ENCODE measurements around the genes STRAP and RERGL.

- RRBS: no CpG with 5 or more reads among the region's 6 CpGs
Observed at GRCh38 chr12:15215204-15215744, 5.9 kb downstream of the RERG start.

- RRBS: no CpG with 5 or more reads among the region's 8 CpGs
Observed at GRCh38 chr12:15527065-15527870, 205.0 kb downstream of the PTPRO start.

- RRBS: no CpG with 5 or more reads among the region's 4 CpGs
Observed at GRCh38 chr12:15534221-15534799, 212.0 kb downstream of the PTPRO start.

DNA sequence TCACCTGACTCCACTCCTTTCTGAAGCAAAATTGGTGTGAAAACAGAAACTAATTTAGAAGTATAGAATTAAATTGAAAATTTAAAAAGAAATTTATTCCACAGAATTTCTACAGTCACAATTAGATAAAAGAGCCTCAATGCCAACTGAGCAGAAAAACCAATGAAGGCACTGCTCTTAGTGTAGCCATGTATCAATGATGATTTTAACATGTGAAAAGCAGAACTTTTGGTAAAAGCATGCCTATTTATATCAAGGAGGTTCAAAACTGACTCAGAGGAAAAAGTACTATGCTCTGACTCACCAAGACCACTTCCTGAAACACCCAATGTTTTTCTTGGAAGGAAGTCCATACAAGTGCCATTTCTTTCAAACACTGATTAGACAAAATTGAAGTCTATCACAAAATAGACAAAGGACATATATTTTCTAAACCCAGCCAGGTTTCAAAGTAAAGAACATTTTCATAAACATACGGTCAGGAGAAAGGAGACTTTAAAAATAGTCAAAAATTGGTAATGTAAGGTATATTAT, 88.7 kb downstream of the EPS8 start:
- RRBS: no CpG with 5 or more reads among the region's 1 CpG

DNA sequence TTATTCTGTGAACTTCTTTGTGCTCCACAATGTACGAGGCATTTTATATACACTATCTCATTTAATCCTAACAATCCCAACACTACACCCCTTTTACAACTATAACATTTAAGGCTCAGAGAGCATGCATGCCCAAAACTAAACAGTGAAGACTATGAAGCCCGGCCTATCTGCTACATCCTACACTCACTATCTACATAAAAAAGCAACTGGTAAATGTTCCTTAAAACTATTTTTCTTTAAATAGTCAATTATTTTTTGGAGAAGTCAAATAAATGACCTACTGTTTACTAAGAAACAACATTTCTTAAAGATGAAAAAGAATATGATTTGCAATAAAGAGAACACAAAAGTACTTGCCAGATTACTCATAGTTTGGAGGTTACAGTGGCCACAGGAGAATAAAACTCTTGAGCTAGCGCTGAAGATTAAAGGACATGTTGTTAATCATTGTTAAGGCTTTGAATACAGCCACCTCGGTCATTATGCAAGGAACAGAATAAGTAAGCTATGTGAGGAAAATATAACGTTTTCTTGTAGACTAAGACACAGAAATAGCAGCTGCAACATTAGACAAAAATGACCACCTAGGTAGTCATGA, 56.7 kb downstream of the EPS8 start:
- RRBS: no CpG with 5 or more reads among the region's 5 CpGs

DNA sequence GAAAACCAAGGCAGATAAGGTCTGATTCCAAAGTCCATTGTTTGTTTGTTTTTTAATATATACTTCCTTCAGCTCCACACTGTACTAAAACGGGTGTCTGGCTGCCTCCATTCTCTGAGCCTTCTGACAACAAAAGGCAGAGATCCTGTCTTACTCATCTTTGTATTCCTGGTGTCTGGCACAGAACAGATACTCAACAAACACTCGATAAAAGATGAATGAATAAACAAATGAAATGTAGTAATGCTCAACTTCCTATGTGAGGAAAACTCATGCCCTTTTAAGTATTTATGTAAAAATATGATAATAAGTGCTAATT, 8.6 kb downstream of the EPS8 start:
- RRBS: no CpG with 5 or more reads among the region's 2 CpGs

DNA sequence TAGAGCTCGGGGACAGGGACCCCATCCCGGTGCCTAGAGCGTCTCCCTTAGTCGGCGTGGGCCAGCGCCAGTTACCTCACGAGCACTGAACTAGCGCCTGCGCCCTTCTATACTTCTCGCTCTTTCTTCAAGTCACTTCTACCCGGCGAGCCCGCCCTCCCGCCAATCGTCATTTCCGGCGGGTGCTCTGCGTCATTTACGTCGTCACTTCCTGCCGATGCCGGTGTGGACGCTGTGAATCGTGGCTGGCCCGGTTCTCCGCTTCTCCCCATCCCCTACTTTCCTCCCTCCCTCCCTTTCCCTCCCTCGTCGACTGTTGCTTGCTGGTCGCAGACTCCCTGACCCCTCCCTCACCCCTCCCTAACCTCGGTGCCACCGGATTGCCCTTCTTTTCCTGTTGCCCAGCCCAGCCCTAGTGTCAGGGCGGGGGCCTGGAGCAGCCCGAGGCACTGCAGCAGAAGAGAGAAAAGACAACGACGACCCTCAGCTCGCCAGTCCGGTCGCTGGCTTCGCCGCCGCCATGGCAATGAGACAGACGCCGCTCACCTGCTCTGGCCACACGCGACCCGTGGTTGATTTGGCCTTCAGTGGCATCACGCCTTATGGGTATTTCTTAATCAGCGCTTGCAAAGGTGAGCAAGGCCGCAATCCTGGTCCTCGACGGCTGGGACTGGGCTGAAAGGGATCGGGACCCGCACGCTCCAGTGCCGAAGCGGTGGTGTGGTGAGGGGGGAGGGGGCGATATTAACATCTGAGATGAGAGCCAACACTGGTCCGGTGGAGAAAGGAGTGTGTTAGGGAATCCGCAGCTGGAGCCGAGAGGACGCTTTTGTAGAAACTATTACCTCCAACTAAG, at the start of gene STRAP:
Gene STRAP (plus strand): TSS at position 200 of the 856 bp plus-strand sequence.
- RRBS: 0% methylated on average over 2 of the region's 61 CpGs

- RRBS: no CpG with 5 or more reads among the region's 5 CpGs
Observed at GRCh38 chr12:16013282-16014087, 102.4 kb downstream of the DERA start.

DNA sequence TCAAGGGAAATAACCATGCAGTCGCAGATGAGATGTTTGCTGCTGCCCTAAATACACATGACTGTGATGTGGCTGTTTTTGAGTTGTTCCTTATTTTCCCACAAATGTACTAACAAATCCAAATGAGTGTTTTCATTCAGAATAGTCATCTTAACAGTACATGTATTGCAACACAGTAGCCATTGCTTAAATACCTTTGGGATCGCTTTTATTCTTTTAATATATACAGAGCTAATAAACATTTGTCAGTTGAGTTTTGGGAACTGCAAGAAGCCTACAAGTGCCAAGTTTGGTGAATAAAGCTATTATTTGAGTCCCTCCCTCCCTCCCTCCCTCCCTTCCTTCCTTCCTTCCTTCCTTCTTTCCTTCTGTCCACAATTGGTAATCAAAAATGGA, 101.5 kb downstream of the SLC15A5 start:
- RRBS: no CpG with 5 or more reads among the region's 2 CpGs

- RRBS: no CpG with 5 or more reads among the region's 5 CpGs
Observed at GRCh38 chr12:16361071-16361578, 13.7 kb downstream of the MGST1 start.

GRCh38 chr12:16606210-16607306, 596 bp upstream of the LMO3 start:
- RRBS: 0% methylated on average over 2 of the region's 32 CpGs

- RRBS: no CpG with 5 or more reads among the region's 8 CpGs
Observed at GRCh38 chr12:16609936-16610894, 4.3 kb upstream of the LMO3 start.

GRCh38 chr12:18089882-18090346, at the start of gene RERGL:
Gene RERGL (minus strand): TSS chr12:18090193.
- RRBS: no CpG with 5 or more reads among the region's 2 CpGs

DNA sequence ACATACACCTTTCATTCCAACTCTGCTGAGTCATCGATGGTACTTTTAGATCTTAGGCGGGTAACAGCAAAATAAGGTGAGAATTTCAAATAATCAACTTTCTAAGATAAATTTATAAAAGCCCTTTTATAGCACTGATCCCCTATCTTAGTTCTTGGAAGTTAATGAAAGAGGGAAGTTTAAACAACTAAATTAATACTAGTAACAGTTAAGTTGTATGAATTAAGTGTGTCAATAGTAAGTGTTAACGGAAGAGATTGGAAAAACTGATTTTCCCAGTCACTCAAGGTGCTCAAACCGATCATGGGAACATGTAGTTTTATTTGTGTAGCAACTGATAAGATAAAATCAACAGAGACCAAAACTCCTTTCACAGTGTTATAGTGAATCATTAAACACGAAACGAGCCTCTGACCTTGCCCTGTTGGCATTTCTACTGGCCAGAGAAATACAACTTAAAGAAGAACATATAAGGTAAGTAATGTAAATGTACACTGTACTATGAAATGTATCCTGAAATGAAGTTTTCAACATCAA, 18.7 kb upstream of the PIK3C2G start:
- RRBS: no CpG with 5 or more reads among the region's 6 CpGs

DNA sequence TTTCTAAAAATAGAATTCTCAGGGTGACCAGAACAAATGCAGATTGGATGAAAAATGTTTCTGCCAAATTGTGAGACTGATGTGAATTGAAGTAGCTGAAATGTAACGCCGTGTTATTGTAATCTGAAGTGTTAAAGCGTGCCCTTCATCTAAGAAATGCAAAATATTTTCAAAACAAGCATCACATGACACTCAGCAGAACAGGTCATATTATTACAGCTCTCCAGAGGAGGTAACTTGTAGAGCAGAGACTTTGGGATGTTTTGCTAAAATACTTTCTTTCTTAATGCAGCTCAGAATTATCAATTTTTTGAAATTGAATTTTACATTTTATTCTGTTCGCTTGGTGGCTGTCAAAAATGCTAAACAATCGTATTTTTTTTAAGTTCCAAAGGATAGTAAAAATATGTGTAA, 89.9 kb upstream of the PLEKHA5 start:
- RRBS: no CpG with 5 or more reads among the region's 5 CpGs

GRCh38 chr12:19130442-19131537, 1.3 kb downstream of the PLEKHA5 start:
- RRBS: 1% methylated on average over 14 of the region's 46 CpGs

- RRBS: no CpG with 5 or more reads among the region's 2 CpGs
Observed at GRCh38 chr12:19150193-19151332, 21.0 kb downstream of the PLEKHA5 start.

DNA sequence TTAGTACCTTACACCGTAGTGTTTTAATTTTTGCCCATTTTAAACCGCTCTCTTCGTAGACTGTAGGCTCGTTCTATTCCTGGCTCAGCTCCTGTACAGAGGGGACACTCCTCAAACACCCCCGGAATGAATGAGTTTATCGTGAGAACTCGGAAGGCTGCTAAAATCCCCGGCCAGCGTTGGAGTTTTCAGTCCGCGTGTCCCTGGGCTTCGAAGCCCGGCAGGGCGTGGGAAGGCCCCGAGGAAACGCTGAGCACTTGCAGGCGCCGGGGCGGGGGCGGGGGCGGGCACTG, 236 bp upstream of the AEBP2 start:
- RRBS: 4% methylated on average over 14 of the region's 21 CpGs

- RRBS: no CpG with 5 or more reads among the region's 9 CpGs
Observed at GRCh38 chr12:19689750-19690330, 250.5 kb downstream of the AEBP2 start.